HT-29 (cell line): ENCODE data around the gene ZNF438.

GRCh38 chr10:28826262-28826689 is 149.0 kb downstream of the BAMBI start:
- RAMPAGE, long total RNA: no peak

DNA sequence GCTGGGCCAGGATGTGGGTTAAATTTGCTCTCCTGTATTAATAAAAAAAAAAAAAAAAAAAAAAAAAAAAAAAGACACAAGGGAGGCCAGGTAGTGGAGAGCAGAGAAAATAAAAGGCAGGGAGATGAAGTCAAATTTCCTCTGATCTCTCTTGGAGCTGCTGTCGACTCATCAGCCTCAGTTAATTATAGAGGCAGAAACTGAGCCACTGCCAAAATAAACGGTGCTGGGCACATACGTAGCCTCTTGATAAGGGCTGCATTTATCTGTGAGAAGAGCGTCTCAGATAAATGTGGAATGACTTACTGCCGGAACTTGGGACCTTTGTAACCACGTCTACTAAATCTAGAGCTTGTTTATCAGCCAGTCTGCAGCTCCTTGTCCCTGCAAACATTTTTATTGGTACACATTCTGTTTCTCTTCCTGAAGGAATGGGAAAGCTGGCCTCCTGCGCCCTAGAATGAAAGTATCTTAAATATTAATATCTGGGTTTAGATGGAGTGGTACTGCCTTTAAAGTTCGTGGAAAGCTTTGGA is 162.3 kb downstream of the BAMBI start:
- RAMPAGE, long total RNA: no peak

DNA sequence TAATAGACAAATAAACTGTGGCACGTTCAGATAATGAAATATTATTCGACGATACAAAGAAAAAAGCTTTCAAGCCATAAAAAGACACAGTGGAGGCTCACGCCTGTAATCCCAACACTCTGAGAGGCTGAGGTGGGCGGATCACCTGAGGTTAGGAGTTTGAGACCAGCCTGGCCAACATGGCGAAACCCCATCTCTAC is 129.9 kb downstream of the SVIL start:
- RAMPAGE, long total RNA: no peak

- RAMPAGE, long total RNA: no peak
These were observed 73.0 kb downstream of the SVIL start for GRCh38 chr10:29561494-29562454.

DNA sequence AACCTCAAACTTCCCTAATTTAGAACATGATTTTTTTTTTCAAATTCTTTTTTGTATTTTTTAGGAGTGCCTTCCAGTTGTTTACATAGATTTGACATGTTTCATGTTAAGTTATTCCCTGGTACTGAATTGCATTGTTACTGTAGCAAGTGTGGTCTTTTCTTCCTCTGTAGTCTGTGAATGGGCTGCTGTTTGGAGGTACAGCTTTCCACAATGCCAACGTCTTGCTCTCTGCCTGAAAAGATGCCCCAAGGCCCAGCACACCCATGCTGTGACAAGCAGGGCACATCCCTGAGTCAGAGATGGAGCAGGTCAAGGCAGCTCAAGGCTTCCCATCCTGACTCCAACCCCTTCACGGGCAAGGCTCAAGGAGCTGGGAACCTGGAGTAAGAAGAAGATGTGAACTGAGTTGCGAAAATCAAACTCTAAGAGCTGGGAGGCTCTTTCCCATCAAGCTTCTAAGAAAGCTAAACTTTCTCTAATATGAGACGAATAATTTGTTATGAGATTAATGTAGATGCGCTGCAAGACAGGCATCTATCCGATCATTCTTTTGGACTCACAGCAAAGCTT is 27.2 kb downstream of the SVIL start:
- RAMPAGE, long total RNA: no peak

DNA sequence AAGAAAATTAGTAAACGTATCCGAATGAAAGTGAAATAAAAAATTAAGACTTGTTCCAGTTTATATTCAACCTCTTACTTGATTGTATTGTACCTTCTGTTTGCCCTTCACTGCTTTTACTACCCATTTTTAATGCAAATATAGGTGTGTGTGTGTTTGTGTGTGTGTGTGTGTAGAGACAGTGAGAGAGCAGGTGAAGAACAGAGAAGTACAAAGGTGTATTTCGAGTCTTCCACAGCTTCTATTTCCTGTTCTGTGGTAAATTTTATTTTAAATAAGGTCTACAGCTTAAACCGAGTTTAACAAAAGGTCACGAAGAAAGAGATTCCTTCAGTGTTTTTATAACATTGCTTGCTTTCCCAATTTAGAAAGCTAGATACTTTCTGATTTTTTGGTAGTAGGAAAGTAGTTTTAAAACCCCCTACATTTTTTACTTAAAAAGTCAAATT is 12.7 kb upstream of the SVIL start:
- RAMPAGE, long total RNA: no peak

DNA sequence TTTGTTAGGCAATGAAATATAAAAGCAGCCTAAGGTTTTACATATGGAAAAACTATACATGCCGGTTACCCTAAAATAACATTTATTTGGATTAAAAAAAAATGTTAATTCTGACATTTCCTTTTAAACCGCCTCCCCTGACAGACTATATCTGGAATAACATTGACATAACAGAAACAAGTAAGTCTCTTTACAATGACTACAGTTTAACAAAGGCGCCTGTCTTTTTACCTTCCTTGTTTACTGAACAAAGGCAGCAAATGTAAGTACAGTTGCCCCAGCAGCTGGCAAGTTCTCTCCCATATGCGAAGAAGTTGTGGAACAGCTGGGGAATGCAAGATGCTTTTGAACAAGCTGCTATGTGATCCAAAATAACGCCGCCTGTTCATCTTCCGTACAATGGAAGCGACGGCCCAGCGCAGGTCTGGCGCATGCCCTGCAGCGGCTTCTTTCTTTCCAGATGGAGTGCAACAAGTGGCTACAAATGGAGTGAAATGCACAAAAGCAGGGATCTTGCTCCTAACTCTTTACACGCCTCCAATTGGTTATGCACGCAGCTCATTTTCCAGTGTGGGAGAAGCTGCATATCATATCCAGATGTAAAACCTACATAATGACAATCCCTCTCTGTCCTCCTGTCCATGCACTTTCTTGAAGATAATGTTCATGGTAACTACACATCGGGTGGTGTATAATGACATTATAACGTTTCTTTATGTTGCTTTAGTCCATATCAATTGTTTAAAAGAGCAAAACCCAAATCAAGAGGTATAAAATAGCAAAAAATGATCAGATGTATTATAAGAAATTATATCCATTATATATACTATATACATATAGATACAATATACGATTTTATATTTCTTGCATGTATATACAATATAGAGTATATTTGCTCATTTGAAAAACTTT is 97.1 kb upstream of the SVIL start:
- RAMPAGE, long total RNA: no peak

DNA sequence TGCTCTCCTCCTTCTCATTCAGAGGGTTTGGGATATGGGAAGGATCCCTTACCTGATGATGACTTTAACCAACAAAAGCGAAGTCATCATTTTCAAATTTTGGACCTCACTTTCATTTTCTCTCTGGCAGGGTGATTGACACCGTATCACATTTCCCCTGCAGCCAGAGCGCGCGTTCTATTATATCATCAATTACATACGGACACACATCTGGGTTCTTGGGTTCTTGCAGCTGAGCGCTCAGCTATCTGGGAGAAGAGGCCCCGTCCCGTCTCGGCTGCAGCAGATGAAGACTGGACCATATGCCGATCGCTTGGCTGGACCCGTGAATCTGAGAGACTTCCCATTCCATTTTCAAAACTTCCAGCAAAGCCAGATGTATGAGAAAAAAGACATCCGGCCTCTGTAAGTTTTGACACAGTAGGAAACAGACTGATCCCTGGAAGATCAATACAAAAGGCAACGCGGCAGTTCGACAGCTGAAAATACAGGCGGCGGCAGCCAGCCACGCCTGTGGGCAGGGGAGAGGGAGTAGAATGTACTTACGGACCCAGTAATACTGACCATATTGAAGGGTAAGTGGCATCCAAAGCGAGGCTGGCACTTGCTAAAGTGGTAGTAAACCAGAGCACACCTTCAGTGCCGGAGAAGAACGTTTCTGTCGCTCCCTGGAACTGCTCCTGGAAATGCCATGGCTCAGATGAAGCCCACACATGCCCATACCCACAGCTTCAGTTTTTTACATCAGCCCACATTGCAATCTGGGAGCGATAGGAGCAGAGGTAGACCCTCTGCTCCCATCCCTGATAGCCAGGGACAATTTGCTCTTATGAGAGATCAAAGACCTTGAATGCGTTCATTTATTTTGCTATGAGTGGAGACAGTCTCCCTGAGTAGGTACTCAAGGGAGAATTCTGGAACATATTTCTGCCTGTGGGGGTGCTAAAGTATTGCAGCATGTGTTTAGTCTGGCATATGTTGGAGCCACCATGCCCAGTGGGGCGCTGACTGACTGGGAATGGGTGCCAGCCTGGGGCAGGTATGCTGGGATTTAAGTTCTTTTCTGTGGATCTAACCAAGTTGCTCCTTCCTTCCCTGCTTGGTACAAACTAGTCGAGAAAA is 99.5 kb downstream of the JCAD start:
- RAMPAGE, long total RNA: no peak

DNA sequence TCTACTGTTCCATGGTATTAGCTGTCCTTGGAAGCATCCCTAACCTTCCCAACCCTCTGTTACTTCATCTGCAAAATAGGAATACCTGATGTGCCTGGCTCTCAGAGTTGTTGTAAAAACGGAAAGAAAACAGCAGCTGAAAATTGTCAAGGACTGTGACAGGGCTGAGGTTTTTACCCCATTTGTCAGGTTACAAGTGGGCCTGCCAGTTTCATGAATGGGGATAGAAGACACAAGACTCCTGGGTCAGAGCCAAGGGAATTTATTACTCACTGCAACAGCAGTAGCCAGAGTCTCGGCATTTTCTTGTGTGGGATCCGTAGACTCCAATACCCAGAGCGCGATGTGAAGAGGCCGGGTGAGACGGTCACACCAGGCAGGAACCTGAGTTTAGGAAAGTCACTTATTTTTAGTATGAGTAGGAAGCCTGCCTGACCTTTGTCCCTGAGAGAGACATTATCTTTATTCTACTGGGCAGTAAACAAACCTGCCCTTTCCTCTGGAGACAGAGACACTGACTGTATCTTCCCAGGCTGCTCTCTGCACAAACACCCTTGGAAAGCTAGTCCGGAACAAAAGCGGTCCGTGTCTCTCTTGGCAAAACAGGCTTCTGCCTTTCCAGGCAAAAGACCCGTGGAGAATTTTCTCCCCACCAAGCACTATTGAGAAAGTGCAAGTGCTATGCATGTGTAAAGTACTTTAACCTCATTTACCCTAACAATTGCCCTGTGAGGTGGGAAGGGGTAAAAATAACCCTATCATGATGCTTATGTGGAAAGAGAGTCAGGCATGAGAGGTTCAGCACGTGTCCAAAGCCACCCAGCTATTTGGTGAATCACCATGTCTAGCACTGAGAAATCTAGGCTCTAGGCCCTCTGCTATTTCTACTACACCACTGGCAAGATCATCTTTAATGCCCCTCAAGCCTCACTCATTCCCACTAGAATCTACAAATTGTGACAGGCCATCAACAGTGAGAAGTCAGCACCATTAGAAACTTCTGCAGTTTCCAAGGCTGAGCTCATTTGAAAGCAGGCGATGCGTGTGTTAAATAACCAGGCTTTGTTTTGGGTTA is 58.4 kb downstream of the JCAD start:
- RAMPAGE, long total RNA: no peak

GRCh38 chr10:30055297-30055869 is 4.0 kb downstream of the JCAD start:
- RAMPAGE, long total RNA: no peak

- RAMPAGE, long total RNA: no peak
These were observed 70.8 kb upstream of the LYZL2 start for GRCh38 chr10:30700255-30700822.

GRCh38 chr10:30736829-30737414 is 107.4 kb upstream of the LYZL2 start:
- RAMPAGE, long total RNA: no peak

- RAMPAGE, long total RNA: no peak
These were observed 190.9 kb downstream of the ZNF438 start for GRCh38 chr10:30840798-30841149.

DNA sequence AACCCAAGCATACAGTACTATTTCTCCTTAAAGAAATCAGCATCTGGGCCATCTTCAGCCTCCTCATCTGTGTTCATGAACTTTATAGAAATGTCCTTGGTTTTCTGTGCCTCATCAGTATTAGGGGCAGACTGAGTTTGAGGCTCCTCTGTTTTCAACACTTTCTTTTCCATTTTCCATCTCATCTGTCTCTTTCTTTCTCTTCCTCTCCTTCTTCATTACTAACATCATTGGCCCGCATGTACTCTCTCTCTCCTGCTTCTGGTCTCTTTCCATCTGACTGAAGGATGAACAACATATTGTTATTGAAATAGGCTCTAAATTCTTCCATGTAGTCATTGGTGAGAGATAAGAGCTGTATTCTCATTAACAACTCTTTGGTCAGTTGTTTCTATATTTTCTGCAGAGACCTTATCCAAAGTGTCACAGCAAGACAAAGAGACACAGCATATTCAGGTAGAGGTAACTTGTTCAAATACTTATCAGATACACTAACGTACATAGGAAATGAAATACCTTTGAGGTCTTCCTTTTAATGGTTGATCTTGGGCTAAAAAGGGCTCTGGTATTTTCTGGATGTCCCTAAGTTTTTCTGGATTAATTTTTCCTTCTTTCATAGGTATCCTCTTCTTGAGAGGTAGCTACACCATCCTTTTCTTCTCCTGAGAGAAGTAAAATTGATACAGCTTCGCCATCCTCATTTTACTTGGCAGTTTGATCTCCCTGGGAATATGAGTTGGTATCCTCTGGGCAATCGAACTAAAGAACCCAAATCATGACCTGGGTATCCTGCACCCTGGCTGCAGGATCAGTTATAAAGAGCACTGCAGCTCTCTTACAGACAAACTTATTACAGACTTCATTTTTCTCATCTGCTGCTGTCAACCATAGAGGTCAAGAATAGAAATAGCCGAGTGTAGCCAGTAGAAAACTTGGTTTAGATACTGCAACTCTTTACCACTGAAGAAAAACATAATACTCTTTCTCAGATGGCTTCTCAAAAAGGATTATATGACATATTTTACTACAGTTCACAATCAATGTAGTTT is 111.5 kb downstream of the ZNF438 start:
- RAMPAGE, long total RNA: no peak

- RAMPAGE, long total RNA: no peak
These were observed 60.9 kb downstream of the ZNF438 start for GRCh38 chr10:30970822-30971085.

DNA sequence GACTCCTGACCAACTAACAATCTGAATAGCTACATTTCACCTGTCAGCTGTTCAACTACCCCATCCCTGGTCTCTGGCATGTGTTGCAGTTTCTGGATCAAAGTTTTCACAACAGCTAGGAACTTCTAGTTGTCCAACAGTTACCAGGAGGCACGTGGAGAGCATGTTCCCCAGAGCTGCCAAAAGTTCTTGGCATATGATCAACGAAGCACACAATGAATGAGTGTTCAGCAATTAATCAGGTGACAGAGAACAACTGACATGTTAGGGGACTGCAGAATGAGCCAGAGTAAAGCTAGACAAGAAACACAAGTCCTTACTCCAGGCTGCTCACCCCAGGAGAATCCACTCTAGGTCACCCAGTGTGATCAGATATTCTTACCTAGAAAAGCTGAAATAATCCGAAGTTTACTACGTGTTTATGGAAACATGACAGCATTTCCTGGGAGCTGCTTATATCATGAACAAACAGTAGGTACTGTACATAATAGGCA is 50.7 kb downstream of the ZNF438 start:
- RAMPAGE, long total RNA: no peak

DNA sequence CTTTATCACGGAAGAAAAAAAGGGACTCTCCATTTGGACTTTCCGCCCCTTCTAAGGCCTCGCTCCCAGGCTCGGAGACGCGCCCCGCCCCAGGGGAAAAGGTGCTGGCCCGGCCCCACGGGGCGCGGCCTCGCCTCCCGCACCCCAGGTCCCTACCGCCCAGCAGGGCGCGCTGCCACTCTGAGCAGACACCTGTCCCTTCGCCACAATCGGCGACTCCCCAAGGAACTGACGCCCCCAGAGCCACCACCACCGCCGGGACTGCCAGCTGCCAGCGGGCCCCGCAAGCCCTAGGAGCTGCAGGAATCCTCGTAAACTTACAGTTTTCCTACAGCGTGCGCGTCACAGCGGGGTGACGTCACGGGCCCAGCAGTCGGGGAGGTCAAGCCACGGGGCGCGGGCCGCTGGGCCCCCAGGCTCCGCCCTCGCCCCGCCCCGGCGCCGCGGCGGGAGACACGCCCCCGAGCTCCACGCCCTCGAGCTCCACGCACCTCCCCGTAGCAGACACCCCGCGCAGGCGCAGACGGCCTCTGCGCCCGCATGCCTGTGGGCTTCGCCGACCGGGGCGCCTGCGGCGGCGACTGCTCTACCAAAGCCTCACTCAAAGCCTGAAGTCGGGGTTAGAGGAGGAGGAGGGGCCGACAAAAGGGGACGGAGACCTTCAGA is at the start of gene ZNF438:
Gene ZNF438, minus strand, starts transcription at position 354 of the 666 bp plus-strand sequence.
- RAMPAGE, long total RNA: no peak

DNA sequence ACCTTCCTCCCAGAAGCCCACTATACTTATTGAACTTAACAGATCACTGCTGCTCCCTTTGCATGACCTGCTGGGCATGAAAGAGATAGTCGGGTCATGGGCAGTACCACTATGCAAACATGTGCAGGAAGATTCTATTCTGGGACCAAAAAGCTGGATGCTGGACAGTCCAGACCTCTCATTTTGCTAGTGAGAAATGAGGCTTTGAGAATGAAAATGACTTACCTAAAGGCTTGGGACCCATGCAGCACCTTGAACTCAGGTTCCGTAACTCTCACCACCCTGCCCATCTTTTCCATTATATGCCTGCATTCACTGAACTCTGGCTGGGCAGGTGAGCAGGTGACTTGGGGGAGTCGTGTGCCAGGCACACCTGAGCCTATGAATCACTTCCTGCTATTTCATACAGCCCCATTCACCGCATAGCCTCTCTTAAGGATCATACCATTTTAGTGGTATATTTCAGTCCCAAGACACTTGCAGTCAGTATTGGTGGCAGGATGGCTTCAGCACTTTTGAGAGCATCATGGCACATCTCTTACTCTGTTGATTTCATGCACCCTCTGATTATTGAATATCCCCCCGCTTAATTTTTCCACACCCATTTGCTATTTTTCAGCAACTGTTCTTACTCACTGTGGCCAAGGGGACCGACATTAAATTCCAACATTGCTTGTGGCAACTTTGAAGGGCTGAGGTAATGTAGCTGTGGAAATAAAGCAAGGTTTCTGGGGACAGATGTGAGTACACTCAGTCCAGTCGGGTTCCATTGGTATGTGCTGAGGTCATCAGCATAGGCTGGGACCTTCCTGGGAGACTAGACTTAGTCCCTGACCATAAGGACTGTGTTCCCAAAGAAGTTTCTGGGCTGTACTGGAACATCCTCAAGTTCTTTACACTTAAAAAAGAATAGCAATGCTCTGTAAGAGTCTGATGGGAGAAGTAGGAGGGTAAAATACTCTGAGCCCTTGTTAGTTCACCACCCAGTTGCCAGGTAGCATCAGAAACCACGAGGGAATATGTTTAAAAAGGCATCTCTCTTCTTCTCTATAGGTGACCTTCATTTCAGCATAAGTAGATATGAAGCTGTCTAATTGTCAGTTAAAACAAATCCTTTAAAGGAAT is 39.7 kb upstream of the ZNF438 start:
- RAMPAGE, long total RNA: no peak

GRCh38 chr10:31073956-31074389 is 42.3 kb upstream of the ZNF438 start:
- RAMPAGE, long total RNA: no peak

DNA sequence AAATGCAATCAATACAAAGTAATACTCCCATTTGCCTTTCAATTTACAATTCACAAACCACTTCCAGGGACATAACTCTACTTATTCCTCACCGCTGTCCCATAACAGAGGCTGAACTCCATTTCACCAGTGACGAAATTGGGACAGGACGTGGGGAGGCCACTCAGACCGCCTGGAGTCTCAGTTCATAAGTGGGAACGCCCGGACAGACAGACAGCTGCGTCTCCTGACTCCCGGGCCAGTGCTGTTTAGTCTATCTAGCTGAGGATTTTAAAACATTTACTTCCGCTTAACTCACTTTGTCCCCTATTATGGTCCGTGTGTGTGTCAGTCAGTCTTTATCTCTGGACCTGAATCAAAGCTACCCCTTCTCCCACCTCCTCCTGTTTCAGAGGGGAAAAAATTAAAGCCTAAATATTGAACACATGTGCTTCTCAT is 67.4 kb upstream of the ZNF438 start:
- RAMPAGE, long total RNA: no peak